Ileum (tissue), 1 donor: ENCODE results near the genes CMTM8 and TRIM71.

GRCh38 chr3:30644083-30644576, 37.7 kb downstream of the TGFBR2 start:
- PRO-cap: no peak

- PRO-cap: no peak
Measured at GRCh38 chr3:31636417-31637626, 104.1 kb downstream of the STT3B start.

DNA sequence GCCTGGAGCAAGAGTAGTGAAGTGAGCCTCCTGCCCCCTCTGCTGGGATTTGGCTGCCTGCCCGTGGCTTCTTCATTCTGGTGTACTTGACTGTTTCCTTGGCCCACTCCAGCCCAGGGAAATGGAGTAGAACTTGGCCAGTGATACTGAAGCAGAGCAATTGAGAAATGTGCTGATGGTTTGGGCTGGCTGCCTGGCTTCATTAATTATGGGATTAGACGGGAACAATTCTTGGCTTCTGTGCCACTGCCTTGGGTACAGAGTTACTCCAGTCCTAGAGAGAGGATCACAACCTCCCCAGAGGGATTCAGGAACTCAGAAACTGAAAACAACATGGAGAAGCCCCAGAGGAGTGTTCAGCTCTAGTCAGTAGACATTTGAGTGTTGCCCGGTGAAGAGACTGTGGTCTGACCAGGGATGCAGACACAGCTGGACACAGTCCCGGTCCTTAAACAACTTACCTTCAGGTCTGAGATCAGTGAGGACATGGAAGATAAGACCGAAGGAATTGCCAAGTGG, 3.0 kb downstream of the GPD1L start:
- PRO-cap: no peak

DNA sequence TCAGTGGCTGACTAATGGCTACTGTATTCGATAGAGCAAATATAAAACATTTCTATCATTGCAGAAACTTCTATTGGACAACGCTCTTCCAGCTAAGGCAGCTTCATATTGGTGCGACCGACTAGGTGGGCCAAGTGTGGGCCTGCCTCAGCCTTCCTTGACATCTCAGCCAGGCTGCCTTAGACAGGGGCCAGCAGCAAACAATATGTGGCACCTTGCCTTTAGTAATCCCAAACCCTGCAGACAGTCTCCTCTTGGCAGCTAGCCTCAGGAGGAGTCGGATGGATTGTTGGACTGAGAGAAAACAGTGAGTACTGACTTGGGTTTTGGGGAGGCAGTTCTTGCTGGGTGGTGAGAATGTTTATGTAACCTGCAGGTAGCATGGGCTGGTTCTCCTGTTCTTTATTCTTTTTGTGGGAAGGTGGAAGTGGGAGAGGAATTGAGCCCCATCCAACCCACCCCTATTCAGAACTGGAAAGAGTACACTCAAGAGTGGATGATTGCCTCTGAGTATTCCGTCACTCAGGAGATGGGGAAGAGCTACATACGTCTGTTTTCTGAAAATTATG, 47.1 kb downstream of the GPD1L start:
- PRO-cap: no peak

GRCh38 chr3:32238428-32239211, at the start of gene CMTM8:
Gene CMTM8, plus strand, starts transcription at chr3:32238680.
- PRO-cap: bidirectional peak, plus-strand start at chr3:32238682, minus-strand start at chr3:32238575; unidirectional peak, plus-strand start at chr3:32238961

DNA sequence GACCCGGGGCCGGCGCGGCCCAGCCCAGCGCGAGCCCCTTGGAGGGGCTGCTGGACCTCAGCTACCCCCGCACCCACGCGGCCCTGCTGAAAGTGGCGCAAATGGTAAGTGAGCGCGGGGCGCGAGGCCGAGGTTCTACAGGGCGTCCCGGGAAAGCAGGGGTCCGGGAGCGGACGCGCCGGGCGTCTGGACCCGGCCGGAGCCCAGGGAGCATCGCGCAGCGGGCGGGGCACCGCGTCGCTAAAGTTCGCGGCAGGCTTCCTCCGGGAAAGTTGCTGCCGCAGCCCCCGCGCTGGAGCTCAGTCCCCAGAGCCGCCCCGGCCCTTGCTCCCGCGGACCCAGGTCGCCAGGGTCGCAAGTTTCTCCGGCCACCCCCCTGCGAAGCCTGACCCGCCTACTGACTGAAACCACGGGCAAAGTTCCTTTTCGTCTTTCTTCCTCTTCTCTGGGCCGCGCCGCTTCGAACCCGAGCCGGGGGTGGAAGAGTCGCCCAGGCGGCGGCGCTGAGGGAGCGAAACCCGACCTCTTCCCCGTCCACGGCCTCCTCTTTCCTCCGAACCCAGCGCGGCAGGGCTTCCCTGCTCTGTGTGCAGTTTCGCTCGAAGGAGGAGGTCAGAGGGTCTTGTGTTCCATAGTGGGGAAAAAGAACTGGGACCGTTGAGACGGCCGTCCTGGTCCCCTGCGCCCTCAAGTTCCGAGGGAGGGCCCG, 463 bp downstream of the CMTM7 start:
- PRO-cap: bidirectional peak, plus-strand start at position 469 of the sequence, minus-strand start at position 217 of the sequence

DNA sequence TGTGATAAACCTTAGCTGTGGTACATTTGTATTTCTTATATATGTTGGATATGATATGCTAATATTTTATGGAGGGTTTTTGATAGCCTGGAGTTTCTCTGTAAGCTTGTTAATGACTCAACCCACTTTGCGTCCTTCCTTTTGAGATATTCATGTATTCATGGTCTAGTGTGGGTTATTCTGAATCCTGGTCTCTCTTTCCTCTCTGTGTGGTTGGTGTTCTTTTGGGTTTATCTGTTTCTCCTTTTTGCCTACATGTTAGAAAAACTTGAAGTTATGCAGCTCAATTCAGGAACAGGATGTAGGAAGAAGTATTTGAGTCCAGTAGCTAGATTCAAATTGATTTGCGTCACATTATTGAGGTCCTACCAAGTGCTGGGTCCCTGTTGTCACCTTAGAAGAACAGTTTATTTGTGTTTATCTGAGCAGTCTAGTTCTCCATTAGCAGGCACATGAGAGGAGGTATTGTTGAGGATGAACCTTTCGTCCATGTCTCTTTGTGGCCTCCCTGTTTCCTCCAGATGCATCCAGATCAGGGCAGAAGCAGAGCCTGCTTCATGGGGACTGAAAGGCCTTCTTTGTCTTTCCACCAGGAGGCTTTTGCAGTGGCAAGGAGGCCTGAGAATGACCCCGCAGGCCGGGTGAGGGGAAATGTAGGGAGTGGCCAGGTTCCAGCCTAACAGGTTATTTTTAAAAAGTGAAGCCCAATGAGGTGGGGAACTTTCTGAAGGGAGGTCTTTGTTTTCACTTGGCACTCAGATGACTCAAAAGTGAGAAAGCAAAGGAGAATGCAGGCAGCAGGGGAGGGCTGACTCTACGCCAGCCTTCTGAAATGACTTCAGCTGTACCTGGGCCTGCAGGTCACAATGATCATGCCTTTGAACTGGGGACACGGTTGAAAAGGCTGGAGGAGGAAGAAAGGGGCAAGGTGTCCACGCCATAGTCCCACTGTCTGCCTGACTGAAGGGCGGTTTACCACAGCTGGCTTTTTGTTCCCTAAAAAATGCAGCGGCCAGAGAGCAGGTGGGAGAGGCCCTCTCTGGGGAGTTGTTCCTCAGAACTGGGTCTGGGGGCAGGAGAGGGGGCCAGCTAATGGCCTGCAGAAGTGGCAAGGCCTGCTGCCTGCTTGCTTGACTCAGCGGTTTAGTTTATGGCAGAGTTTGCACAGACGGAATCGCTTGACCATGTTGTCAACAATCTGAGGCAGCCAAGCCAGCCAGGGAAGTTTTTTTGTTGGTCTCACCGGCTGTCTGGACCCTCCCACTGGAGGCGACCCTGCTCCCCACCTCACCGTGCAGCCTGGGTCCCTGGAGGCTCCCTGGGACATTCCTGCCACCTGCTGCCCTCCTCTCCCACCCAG, 28.5 kb downstream of the CMTM7 start:
- PRO-cap: no peak

DNA sequence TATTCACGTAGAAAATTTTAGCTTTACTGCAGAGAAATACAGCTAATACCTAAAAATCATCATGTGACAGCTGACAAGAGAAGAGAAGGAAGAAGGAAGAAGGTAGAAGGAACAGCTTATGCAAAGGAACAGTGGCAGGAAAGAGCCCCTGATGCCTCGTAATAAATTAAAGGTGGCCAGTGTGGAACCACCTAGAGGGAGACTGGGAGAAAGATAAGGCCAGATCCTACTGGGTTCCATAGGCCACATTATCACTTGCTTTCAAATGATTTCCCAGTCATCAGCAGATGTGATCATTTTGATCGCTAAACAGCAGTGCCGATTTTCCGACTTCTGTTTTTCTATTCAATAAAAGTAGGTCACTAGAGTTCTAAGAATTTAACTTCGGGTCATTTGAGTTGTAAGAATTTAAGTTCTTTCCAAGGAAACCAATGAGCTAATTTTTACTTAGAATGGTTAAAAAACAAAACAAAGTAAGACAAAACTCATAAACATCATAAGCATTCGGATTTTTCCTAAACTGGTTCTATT, 1.3 kb downstream of the CMTM6 start:
- PRO-cap: no peak

- PRO-cap: no peak
Measured at GRCh38 chr3:32817604-32818556, at the start of gene TRIM71. Gene TRIM71, plus strand, starts transcription at chr3:32817997.

DNA sequence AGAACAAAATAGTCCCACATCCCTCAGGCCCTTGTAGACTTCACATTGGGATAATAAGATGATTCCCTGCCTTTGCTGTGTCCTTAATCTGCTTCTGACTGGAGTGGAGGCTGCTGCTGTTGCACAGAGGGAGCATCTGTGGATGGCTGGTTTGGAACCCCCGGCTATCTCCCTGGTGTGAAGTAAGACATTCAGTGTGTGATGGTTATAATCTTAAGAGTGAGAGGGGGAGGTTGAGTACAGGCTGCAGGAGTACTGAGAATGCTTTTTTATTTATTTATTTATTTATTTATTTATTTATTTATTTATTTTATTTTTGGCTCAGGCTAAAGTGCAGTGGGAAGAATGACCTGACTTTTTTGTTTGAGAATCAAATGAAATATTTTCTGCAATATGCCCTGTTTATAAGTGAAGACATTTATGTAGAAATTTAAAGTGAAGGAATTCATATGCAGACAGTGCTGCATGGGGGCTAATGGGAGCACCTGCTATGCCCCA, 15.6 kb downstream of the TRIM71 start:
- PRO-cap: no peak

DNA sequence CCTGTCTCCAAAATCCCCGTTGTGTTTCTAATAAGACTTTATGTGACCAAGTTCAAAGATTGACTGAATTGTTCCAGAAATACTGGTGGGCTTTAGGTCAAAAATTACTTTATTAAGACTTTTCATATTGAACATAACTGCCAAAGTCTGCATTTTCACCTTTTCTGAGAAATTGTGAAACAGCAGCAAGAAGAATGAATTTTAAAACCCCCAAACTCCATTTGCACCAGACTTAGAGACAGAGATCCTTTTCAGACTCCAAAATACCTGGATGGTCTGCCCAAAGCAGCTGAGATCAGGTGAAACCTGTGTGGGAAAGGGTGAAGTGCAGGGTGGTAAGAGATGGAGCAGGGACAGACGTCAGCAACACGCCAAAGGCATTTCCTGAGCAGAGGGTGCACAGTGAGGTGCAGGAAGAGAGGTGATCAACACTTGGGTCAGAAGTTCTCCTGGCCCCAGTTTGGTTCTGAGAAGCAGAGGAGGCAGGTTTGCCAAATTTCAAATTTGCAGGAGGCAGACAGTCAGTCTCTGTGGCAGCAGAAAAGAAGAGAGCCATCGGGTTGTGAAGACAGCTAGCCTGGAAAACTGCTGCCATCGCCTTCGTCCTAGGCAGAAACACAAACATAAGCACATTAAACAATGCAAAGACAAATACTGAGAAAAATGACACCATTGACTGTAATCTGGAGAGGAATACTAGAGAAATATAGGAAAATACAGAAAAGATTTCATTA, 9.7 kb downstream of the CCR4 start:
- PRO-cap: no peak

DNA sequence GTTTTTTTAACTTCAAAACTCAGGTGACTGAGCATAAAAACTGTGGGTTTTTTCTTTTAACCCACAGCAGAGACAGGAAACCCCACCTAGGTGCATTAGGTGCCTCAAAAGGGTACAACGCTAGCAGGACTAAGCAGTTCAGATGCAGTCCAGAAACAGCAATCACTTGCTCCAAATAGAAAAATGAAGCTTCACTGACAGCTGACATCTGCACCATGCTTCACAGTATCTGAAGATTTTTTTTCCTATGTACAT, 52.2 kb downstream of the GLB1 start:
- PRO-cap: no peak

GRCh38 chr3:33096052-33096362, 939 bp downstream of the GLB1 start:
- PRO-cap: no peak

GRCh38 chr3:33388302-33389403, 51.6 kb downstream of the UBP1 start:
- PRO-cap: no peak

- PRO-cap: no peak
Measured at GRCh38 chr3:33652721-33653359, 65.2 kb downstream of the CLASP2 start.

GRCh38 chr3:33816485-33817011, 18.1 kb downstream of the PDCD6IP start:
- PRO-cap: no peak

- PRO-cap: no peak
Measured at GRCh38 chr3:34184395-34184866, 386.0 kb downstream of the PDCD6IP start.

DNA sequence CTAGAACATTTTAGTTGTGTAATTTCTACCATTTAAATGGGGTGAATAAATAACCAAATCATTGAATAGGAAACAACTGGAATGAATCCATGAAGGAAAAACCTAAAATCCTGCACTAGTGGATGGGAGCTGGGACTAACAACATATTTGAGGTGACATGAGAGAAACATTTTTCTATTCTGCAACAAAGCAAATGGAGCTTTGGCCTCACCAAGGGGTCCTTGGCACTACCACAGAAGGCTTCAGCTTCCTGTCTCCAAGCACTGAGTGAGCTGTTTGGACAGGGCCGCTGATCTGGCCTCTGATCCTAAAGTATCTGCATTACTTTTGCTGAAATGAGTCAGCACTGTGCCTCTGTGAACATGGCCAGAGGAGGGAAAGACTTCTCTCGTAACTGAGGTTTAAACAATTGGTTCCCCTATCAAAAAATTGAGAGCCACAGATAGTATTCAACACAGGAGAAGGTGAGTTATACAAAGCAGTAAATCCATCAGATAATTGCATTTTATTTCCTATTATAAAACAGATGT, 9.0 kb downstream of the ARPP21 start:
- PRO-cap: no peak

DNA sequence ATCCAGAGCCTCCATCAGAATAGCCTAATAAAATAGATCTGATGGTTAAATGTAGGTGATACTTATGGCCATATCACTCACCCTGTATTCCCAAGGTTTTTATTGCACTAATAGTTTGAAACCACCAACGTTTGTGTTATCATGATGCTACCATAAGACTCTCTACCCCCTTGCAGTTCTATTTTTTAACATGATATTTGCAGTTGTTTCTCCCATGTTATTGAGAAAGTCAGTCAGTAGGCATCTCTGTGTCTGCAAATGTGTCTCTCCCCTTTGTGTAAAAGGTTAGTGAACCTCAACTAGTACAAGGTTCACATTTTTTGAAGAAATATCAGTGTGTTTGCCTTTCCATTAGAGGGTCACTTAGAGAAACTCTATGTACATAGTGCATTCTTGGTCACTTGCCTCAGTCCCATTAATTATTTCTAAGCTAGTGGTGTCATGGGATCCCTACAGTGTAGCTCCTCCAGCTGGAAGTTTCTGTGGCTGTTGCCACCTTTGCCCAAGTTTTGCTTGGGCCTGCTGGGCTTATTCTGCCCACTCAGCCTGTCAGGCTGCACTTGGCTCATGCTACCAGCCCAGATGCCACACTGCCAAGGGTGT, 161.5 kb downstream of the ARPP21 start:
- PRO-cap: no peak

- PRO-cap: no peak
Measured at GRCh38 chr3:36494784-36495367, 114.6 kb downstream of the STAC start.